SJCRH30 (cell line): ENCODE measurements around a stretch of chr9.

DNA sequence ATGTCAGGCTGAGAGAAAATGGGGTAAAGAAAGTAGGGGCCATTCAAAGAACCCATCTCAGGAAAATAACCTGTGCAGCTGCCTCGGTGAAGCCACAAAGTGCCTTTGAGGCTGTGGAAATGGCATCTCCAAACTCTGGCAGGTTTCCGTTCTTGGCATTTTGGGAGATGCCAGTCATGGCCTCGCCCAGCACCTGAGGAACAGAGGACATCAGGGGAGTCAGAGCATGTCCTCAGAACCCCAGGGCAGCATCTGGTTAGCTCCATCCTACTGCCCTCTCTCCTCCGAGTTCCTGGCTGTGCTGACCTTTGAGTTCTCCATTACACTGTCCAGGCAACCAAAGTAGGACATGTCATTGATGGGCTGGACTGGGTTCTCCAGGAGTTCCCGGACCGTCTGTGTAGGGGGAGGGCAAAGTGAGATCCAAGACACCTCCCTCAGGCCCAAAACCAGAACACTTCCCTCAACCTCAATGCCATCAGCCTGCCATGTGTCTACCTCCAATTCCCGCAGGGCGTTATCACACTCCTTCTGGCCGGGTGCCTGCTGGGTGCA is 20.8 kb upstream of the TPM2 start:
- RAMPAGE, long total RNA = no peak

- RAMPAGE, long total RNA = no peak
Observed at GRCh38 chr9:35714458-35715056, 17.4 kb downstream of the TLN1 start.

DNA sequence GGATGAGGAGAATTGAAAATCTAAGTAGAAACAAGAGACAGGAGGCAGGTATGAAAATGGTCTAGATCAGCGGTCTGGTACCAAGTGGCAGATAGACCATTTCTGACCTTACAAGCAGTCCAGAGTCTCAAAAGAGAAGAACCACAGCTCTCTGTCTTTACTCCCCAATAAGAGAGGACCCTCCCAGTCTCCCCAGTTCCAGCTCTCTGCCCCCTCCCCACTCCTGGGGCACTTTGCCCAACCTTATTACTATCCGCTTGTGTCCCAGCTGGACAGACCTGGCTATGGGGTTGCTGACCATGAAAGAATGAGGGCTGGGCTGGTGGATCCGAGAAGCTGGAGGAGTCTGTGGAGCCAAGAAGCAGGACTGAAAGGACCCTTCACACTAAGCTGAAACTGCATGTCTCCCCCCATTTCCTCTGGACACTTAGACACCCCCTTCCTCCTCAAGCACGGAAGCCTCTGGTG is 4.6 kb downstream of the TLN1 start:
- RAMPAGE, long total RNA = no peak

GRCh38 chr9:35756482-35757301 is 2.6 kb upstream of the MSMP start:
- RAMPAGE, long total RNA = no peak

- RAMPAGE, long total RNA = no peak
Observed at GRCh38 chr9:35775944-35776583, 15.3 kb upstream of the NPR2 start.

GRCh38 chr9:35790195-35791025 is 981 bp upstream of the NPR2 start:
- RAMPAGE, long total RNA = no peak

GRCh38 chr9:35832791-35833339 is 3.8 kb downstream of the TMEM8B start:
- RAMPAGE, long total RNA = no peak

DNA sequence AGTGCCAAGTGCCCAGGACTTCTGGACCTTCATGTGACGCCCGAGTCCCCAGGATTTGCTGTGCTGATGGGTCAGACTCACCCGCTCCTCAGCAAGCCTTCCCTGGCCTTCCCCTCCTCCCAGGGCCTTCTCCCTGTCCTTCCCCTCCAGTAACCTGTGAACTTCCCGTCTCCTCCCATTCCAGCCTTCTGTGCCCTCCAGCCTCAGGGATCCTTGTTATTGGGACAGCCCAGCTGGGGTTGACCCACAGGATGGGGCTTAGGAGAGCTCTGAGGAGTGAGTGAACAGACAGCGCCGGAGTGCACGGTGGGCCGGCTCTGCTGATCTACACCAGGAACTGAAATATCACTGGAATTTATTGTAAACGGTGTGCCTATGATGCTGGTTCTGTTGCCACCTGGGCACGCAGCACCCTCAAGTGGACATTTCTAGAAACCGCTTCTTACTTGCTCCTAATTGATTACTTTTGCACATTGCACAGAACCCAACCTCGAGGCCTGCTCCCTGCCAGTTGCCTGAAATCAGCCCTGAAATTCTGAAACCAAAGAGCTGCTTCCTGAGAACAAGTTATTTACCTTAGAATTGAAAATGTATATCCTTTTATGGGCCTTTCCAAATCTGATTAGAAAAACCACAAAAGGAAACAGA is 1.5 kb downstream of the SPAAR start:
- RAMPAGE, long total RNA = no peak

DNA sequence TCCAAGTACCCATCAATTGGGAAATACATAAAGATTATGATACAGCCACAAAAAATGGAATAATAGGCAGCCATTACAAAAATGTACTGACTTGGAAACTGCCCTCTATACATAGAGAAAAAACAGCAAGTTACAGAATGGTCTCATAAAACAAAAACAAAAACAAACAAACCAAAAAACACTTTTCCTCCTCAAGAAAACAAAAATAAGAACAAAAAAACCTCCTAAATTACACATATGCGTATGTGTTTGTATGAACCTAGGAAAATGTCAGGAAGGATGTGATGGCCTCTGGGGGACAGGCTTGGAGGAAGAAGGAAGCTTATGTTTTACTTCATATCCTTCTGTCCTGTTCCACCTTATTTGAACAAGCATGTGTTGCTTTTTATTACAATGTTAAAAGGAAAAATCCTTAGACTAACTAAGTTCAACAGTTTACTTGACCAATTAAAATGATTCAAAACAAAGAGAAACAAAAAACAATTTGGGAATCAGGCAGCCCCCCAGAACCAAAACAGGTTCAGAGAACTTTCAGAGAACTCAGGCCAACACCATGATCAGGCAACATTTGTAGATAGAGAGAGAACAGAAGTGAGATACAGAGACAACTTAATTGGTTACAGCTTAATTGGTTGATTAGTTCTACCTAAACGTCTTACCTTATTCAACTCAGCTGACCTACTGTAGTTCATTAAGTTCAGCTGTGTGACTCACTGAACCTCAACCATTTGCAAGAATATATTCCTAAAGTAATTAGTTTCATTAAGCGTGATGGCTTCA is 10.0 kb downstream of the SPAAR start:
- RAMPAGE, long total RNA = no peak

DNA sequence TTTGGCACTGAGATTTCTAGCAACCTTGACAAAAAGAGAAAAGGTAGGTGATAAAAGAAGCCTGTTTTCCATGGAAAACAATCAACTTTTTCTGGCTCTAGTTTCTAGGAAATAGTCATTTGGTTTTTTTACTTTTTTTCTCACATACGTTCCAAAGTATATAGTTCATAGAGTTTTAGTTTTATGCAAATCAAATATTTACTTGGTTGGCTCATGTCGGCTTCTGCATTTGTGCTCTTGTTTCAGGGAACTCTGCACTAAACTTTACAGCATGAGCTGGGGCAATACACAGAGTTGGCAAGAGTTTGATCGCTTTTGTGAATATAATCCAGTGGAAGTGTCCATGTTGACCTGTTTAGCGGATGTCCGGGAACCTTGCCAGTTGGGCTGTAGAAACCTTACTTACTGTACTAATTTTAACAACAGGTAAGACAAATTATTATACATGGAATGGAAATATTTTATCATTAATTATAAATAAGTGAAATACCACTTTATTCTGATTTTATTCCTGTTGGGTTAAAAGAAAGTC is 45.5 kb upstream of the GLIPR2 start:
- RAMPAGE, long total RNA = no peak

DNA sequence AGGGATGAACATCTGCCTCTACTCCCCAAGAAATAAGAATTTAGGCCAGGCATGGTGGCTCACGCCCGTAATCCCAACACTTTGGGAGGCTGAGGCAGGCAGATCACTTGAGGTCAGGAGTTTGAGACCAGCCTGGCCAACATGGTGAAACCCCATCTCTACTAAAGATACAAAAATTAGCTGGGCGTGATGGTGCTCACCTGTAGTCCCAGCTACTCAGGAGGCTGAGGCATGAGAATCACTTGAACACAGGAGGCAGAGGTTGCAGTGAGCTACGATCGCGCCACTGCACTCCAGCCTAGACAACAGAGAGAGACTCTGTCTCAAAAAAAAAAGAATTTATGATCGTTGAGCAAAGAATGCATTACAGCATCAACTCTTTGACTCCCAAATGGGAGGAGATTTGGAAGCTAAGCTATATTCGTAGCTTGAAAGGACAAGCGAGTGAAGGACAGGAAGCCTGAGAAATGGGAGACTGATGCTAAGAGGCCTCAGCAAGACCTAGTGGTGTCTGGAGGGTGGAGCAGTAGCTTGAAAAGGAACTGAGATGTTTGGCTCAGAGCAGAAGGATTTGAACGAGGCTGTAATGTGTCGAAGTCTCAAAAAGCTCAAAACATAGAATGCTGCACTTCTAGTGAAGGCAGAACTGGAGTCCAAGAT is 10.3 kb upstream of the CCIN start:
- RAMPAGE, long total RNA = no peak

- RAMPAGE, long total RNA = no peak
Observed at GRCh38 chr9:36276808-36277277, 18.6 kb upstream of the GNE start.

- RAMPAGE, long total RNA = no peak
Observed at GRCh38 chr9:36337035-36337593, 63.0 kb downstream of the RNF38 start.

DNA sequence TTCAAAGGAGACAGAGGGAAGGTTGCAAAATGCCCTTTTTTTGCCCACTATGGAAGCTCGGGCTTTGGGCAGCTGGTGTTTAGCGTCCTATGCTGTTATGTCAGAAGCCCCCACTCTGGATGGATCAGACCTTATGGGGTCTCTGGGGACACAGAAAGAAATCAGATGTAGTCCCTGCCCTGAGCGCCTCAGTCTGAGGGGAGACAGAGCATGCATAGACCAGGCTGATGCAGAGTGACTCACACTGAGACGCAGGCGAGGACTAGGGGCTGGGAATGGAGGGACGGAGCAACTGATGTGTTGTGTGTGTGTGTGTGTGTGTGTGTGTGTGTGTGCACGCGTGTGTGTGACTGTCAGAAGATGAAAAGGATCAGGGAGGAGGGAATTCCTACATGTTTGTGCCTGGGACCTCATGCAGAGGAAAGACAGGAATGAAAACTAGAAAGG is 229.8 kb downstream of the MELK start:
- RAMPAGE, long total RNA = no peak

GRCh38 chr9:36902017-36902401 is 132.1 kb downstream of the PAX5 start:
- RAMPAGE, long total RNA = no peak

GRCh38 chr9:37002466-37002985 is 31.5 kb downstream of the PAX5 start:
- RAMPAGE, long total RNA = no peak

DNA sequence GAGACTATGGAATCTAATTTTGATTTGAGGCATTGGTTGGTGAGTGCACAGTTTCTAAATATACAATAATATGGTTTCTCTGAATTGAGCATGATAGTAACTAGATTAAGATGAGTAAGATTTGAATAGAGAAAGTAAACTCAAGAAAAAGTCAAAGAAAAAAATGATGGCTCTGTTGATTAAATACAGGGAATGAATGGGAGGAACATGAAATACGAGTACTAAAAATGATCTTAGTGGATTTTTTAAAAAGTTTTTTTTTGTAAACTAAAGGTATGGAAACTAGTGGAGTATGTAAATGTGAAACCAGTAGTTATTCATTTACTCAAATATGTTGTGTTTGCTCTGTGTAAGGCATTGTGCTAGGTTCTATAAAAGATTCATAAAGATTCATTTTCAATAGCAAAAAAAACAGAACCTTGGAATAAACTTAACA is 101.2 kb downstream of the ZCCHC7 start:
- RAMPAGE, long total RNA = no peak

DNA sequence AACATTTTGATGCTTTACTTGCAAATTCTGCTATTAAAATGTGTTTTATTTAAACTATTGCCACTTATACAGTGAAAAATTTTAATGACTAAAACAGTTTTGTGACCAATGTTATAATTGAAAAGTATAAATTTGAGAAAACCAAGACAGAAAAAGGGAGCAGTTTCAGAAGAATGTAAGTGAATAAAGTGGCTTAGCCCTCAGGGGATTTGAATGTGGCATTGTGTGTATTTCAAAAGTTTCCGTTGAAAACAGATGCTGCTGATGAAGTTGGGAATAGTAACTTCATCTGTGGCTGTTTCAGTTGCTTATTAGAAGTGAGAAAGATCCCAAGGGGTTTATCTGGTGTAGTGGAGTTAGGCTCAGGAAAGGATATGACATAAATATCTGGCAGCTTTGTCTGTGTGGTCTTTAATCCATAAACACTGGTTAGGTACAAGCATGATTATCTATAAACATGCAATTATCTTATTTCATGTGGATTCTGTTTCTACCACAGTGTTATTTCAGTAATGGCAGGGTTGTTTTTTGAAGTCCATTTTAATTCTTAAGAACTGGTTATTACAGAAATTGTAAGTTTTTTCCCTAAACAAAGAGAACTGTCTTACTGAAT is 128.4 kb upstream of the GRHPR start:
- RAMPAGE, long total RNA = no peak

- RAMPAGE, long total RNA = no peak
Observed at GRCh38 chr9:37302196-37302885, 120.2 kb upstream of the GRHPR start.

DNA sequence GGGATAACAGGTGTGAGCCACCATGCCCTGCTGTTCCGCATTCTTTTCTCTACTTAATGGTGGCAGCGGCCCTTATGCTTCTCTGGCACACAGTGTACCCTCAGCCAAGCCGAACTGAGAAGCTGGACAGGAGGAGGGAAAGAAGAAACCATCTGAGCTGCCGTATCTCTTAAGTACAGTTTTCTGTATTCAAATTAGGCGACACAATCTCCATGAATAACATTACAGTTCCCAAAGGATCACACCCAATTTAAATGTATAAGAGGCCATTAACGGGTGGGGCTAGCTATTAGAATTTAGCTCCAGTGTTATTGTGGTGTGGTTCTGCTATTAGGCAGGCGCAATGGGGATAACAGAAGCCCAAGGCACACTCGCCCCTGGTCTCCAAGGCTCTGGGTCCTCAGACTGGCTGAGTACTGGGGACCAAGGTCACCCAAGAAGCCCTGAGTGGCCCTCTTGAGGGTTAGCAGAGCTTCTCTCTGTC is 38.1 kb upstream of the GRHPR start:
- RAMPAGE, long total RNA = no peak